AG09309 (cell line): ENCODE measurements around a stretch of chr2.

GRCh38 chr2:41720695-41721471 lies 326.9 kb upstream of the PKDCC start:
- RRBS = no CpG with 5 or more reads among the region's 7 CpGs

DNA sequence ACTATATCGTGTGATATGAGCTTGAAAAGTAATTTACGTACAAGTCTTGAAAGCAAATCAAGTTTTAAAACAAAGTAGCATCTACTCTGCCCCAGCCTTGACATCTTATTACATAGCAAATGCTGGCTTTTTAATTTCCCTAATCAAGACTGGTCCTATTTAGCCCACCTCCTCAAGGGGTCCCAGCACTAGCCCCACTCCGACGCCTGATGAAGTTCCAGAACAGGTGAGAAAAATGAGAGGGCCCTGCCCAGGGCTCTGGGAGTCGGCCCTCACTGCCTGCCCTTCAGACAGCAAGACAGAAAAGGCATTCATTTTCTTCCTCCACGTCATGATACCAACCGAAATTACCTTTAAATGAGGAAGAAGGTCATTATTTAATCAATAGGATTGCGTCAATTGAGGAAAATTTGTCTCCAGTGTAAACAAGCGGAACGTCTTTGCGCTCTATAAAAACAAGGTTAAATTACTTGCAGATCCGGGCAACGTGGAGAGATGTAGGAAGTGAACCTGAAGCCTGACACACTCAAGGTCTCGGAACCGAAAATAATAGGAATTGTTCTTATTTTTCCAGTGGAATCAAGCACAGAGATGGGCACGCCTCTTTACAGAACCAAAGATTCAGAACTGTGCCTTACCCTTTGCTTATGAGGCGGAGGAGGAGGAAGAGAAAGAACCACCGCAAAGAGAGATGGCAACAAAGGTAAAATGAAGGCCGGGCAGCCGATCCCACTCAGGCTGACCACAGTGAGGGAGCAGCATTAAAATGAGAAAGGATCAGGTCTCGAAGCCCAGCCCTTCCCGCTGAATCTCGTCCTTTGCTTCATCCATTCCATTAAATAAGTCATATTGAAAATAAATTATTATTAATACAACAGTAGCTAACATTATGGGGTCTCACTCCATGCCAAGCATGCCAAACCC lies 170.5 kb upstream of the PKDCC start:
- RRBS = no CpG with 5 or more reads among the region's 23 CpGs

- RRBS = no CpG with 5 or more reads among the region's 10 CpGs
These were observed 109.5 kb upstream of the PKDCC start for GRCh38 chr2:41938026-41938930.

DNA sequence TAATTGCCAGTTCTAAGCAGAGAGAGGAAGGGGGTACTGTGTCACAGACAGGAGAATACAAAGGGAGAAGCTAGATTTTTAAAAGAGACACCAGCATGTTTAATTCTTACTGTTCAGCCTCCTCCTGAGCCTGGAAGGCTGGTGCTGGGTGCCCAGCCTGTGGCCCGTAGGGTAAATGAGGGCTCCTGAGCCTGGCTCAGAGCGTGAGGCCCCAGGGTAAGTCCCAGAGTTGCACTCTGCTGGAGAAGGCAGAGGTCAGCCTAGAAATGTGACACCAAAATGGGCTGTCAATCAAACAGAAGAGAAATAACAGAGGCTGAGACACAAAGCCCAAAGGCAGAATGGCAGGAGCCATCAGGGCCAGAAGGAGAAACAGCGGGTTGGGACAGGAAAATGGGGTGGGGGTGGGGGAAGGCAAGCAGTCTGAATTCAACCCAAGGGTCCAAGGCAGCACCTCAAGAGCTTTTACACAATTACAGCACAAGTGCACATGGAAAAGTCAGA lies 58.0 kb upstream of the PKDCC start:
- RRBS = no CpG with 5 or more reads among the region's 3 CpGs

GRCh38 chr2:42040876-42041204 lies 7.0 kb upstream of the PKDCC start:
- RRBS = no CpG with 5 or more reads among the region's 5 CpGs

DNA sequence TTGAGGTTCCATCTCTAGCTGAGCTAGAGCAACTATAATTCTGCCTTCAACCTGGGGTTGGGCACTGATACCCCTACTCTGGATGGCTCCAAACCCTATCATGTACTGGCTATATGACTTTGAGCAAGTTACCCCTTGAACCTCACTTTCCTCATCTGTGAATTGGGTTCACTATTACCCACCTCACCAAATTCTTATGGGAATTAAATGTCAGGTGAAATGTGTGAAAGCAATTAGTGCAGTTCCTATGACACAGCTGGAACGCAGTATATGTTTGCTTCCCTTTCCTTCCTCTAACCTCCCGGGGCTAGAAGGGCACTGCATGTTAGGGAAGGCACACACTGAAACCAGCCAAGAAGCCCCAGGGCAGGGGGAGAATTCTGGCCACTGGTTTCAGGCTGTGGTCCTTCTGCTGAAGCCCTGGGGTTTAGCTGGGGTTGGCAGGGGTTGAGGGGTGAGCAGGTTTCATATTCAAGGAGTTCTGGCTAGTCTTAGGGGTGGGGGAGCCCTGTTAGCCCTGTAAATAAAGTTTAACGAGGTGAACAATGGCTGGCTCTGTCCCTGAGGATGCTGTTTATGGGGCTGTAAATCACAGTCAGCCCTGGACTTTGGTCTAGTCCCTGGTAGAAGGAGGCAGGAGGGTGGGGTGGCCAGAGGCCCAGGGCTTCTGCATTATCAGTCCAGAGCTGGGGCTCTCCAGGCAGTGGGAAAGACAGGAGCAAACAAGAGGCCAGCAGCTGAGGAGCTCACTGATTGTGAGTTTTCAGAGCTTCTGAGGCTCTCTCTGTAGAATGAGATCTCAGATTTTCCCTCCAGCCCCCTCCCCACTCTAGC lies 8.0 kb downstream of the PKDCC start:
- RRBS = no CpG with 5 or more reads among the region's 3 CpGs

DNA sequence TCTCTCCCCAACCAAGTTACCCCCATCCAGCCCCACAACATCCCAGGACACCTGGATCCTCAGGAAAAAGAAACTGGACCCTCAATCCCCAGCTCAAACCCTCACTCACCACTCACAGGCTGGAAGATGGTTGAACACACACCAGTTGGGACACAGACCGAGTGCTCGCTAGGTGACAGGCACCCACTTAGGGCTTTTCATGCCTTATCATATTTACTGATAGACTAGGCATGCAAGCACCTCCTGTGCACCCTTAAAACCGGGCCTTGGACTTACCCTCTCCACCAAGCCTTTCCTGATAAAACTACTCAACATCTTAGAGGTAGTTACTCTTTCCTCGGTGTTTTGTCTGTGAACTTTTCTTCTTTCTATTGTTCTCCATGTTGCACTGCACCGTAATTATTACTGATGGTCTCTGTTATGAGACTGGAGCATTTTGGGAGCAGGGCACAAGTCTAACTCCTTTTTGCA lies 30.8 kb downstream of the PKDCC start:
- RRBS = no CpG with 5 or more reads among the region's 5 CpGs

GRCh38 chr2:42171603-42172053 lies 2.5 kb downstream of the EML4 start:
- RRBS = no CpG with 5 or more reads among the region's 1 CpG

DNA sequence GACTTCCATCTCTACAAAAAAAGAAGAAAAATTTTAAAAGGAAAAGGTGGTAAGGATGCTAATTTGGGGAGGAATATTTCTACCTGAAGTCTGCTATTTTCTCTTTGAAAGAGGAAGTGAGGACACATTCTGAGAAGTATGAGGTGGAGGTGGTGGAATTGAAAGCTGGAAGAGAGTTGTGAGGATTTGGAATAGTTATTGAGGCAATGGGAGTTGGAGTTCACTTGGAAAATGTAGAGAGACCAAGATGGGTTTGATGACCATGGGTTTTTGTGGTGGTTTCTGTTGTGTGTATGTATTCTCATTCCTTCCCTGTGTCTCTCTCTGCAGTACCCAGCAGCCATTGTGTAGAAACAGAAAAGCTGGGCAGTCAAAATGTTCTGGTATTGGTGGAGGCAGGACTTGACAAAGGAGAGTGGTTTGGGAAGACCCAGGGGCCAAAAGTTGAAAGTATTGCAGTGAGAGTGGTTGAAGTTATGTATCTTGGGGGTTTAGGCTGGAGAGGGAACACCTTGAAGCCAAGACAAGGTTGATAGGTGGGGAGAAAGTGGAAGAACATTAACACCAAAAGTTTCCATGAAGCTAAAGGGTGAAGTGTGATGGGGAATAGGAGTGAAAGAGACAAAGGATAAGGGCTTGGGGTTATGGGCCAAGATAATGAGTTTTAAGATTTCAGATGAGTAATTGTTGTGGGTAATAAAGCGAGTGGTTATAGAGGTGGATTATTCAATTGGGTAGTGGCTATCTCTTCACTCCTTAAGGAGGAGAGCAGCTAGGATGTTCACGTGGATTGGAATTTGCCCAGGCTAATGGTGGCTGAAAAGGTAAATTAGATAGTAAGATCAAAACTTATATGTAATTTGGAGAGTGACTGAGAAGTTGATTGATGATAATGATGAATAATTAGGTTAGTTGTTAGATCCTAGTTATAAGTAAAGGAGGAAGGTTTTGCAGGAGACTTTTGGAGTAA lies 29.7 kb downstream of the EML4 start:
- RRBS = no CpG with 5 or more reads among the region's 2 CpGs

DNA sequence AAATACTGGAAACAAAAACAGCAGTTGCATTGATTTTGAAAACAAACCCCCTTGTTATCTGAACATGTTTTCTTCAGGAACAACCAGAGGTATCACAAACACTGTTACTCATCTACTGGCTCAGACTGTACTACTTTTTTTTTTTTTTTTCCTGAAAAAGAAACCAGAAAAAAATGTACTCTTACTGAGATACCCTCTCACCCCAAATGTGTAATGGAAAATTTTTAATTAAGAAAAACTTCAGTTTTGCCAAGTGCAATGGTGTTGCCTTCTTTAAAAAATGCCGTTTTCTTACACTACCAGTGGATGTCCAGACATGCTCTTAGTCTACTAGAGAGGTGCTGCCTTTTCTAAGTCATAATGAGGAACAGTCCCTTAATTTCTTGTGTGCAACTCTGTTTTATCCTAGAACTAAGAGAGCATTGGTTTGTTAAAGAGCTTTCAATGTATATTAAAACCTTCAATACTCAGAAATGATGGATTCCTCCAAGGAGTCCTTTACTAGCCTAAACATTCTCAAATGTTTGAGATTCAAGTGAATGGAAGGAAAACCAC lies 30.5 kb downstream of the COX7A2L start:
- RRBS = no CpG with 5 or more reads among the region's 1 CpG

DNA sequence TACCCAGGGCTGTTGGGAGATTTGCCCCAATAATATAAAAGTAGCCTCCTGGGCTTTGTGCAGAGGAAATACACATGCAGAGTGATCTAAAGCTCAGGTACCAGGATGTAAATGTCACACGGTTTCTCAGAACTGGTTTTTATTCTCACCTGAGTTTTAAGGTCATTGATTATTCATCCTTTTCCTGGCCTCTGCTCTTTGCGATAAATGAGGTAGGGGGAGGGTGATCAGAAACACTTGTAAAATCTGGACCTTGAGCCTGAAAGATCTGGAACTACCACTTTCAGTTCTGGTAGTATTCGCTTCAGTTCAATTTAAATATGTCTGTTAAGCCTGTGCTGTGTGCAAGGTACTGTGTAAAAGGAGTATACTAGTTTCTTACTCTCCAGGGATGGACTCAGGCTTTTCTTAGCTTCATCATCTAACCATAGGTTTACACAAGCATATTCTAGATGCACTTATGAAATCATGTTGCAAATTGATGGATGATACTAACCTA lies 935 bp upstream of the COX7A2L start:
- RRBS = no CpG with 5 or more reads among the region's 3 CpGs

DNA sequence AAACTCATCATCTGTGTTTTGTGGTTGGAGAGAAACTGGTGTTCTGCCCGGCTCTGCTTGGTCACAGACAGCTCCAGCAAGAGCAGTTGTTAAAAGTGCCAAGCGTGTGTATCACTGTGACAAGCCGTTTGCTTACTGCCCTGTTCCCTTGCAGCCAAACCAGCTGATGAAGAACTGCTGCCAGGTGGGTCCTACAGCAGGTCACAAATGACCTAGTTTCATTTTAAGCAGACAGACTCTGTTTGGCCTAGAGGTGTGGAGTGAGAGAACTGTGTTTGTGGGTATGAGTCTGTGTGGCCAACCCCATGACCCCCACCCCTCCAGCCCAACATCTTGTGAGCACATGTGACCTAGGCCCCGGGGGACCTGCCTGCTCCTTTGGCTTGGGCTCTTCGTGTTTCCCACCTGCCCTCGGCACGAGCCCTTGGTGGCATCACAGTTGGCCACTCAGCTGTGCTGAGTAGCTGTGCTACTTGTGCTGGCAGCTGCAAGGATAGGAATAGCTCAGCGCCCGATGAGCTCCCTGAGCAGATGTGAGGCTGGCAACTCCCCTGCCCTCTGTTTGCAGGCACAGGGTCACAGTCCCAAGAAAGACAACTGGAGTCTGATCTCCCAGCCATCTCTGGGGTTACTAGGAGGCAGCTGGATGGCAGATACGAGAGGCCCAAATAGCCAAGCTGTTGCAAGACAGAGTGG lies 9.7 kb downstream of the OXER1 start:
- RRBS = no CpG with 5 or more reads among the region's 10 CpGs

DNA sequence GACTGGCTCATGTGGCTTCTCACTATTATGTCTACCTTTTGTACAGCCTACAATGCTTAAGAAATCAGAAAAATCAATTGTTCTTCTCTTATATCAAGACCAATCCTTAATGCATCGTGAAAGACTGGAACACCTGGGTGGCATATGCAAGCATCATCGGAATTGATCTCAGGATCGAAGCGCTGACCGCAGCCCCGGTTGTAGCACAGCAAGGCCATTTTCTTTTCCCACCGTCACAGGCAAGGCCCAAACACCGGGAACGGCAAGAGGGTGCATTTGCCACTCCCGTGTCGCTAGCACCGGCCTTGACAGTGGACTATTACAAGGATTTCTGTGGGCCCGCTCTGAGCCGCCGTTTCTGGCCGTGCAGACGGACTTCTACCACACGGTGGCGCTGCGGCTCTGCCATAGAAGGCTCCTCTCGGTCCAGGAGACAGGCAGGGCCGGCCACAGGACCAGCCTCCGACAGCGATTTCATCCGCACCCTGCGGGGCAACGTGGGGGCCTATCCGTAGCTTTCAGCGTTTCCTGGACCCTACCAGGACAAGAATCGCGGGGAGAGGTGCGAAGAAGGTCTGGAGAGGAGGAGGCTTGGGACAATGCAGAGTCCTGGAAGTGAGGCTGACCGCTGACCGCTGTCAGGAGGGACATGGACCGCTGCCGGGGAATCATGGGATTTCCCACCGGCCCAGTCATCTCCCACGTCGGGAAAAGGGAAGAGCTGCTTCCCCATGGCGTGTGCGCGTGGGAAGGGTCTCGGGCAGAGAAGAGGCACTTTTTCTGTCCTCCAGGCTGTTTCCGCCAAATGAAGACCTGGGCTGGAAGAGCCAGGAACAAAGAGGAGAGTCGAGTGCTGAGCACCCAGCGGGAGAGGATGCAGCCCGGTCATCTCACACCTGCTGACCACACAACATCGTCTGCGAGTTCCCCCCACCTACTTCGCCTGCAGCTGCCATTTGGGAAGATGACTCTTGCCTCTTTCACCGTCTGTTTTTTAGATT lies 35.3 kb upstream of the HAAO start:
- RRBS = no CpG with 5 or more reads among the region's 51 CpGs

DNA sequence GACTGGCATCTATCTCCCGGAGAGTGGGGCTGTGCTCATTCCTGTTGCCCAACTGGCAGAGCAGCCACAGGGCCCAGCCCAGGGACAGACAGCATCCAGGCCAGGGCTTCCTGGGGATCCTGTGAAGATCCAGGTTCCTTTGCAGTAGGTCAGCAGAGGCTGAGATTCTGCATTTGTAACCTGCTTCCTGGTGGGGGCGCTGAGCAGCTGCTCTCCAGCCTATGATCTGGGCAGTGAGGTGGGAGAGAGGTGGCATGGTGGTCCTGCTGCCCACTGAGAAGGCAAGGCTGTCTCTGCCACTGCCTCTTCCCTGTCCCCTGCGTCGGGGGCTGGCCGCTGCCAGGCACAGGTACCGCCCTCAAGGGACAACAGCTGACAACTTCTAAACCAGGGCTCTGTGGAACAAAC lies 139.1 kb upstream of the HAAO start:
- RRBS = no CpG with 5 or more reads among the region's 6 CpGs

DNA sequence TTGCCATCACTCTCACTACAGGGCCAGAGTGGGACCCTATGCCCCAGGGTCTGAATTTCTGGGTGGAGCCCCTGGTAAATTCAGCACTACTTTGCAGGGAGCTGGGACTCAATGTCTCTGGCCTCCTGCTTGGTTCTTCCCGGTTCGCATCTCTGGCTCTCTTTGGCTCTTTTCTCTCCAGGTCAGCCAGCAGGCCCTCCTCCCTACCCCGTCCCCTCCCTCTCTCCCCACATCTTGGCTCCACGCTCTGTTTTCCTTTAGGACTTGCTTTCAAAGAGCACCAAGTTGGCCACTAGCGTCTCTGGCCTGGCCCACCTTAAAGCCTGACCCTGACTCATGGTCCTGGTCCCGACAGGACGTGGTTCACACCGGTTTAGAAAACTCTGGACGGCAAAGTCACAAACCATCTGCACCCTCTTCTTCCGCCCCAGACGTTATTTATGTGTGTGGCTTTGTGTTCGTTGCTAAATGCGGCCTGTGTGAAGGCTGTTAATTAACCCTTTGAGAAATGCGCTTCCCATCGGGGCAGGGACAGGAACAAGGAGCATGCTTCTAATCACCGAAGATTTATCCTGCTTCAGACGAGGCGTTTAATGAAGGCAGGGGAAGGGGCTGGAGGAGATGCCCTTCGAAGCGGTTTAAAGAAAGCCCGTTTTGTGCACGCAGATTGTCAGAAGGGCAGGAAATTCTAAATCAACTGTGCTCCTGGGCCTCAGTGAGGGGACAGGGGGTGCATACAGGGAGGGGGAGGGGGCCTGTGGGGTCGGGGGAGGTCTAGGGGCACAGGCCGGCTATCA lies 169.1 kb upstream of the HAAO start:
- RRBS = no CpG with 5 or more reads among the region's 24 CpGs

- RRBS = no CpG with 5 or more reads among the region's 7 CpGs
These were observed 154.8 kb downstream of the ZFP36L2 start for GRCh38 chr2:43071584-43071966.

- RRBS = no CpG with 5 or more reads among the region's 7 CpGs
These were observed 153.1 kb downstream of the ZFP36L2 start for GRCh38 chr2:43073187-43073895.

DNA sequence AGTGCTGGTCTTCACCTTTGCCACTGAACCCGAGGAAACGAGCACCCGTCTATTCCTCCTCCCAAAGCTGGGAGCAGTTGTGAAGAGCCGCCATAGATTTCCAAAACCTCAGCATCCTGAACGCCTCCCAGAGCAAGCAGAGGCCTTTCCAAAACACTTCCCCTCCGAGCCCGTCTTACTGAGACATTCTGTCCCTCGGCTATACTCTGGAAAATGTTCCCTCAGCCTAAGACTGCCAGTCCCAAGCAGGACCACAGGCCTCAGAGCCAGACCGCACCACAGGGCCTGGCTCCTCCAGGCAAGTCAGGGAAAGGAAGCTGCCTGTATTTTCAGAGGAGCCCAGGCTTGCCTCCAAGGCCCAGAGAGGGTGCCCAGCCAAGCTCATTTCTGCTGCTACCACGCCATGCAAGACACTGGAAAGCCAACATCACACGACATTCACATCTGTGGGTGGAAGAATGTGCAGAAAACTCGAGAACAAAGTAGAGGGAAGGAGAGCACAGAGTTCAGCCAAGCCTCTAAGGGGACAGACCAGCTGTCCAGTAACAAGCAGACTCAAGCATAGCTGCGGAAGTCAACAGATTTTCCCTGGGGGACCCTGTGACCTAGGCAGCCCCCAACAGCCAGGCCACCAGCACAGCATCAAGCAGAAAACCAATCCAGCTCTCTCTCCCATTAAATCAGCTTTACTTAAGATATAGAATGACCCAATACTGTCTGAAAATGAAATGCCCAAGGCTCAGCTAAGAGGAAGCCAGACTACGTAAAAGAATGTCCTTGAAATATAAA lies 124.0 kb downstream of the ZFP36L2 start:
- RRBS = no CpG with 5 or more reads among the region's 14 CpGs

DNA sequence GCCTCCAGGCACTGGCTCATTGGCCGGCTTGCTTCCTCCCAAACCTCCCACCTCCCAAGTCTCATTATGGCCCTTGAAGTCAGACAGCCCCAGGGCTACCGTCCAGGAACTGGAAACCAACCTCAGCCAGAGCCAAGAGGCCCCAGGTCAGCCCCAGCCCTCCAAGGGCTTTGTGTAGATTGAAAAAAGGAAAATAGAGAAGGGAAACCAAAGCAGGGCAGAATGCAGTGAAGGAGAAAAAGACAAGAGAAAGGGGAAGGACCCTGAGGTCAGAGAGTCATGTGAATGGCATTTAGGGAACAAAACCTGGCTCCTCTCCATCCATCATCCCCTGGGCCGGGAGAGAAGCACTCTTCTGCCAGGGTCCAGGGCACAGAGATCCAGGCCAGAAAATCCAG lies 119.3 kb downstream of the ZFP36L2 start:
- RRBS = no CpG with 5 or more reads among the region's 3 CpGs

DNA sequence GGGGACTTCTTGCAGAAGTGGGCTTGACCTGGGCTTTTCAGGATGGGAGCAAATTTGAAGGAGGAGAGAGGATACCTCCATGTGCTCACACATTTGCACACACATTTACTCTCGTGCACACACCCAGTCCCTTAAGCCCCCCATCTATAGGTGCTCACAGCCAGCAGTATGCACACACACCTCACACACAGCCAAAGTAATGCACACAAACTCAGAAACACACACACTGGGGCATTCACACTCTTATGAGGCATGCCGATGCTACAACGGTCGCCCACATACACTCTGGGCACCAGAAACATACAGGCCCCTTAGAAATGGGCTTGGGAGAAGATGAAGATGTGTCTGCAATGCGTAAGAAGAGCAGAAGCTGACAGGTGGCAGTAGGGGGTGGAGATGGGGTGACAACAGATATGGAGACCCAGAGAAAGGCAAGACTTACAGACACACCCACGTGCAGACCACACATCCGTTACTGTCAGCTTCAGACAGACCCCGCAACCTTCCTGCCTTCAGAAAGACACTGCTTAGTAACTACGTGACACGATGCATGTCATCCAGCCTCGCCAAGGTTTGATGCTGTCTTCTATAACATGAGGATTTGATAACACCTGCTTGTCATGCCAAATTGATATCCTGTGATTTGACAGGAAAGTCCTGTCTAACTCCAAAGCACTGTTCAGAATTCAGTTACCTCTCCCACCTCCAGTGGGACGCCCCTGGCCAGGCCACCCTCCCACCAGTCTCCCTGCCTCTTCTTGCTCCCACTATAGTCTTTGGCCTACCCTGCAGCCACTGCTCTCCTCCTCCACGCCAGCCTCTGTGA lies 89.5 kb downstream of the ZFP36L2 start:
- RRBS = no CpG with 5 or more reads among the region's 13 CpGs